Mesenchymal stem cell of adipose (primary cell): ENCODE results near the gene TTC30A.

- CAGE, long polyA plus RNA: no peak
Measured at GRCh38 chr2:176826358-176826556, 386.3 kb upstream of the HNRNPA3 start.

GRCh38 chr2:176826557-176826927, 386.1 kb upstream of the HNRNPA3 start:
- CAGE, long polyA plus RNA: no peak

DNA sequence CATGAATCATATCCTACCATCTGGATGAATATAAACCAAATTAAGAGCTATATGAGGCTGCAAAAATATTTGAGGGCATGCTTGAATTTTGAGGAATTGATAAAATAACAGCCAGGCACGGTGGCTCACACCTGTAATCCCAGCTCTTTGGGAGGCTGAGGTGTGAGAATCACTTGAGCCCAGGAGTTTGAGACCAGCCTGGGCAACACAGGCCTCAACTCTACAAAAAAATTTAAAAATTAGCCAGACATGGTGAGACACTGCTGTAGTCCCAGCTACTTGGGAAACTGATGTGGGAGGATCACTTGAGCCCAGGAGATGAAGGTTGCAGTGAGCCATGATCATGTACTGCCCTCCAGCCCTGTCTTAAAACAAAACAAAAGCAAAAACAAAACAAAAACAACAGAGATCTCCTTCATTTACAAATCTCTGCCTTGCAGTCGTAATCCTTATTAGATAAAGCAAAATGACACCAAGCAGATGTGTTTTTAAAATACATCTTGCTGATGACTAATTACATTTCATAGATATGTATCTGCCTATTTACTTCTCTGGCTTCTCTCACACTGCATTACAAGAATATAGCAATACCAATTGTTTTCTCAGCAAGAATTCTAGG, 23.0 kb downstream of the NFE2L2 start:
- CAGE, long polyA plus RNA: no peak

DNA sequence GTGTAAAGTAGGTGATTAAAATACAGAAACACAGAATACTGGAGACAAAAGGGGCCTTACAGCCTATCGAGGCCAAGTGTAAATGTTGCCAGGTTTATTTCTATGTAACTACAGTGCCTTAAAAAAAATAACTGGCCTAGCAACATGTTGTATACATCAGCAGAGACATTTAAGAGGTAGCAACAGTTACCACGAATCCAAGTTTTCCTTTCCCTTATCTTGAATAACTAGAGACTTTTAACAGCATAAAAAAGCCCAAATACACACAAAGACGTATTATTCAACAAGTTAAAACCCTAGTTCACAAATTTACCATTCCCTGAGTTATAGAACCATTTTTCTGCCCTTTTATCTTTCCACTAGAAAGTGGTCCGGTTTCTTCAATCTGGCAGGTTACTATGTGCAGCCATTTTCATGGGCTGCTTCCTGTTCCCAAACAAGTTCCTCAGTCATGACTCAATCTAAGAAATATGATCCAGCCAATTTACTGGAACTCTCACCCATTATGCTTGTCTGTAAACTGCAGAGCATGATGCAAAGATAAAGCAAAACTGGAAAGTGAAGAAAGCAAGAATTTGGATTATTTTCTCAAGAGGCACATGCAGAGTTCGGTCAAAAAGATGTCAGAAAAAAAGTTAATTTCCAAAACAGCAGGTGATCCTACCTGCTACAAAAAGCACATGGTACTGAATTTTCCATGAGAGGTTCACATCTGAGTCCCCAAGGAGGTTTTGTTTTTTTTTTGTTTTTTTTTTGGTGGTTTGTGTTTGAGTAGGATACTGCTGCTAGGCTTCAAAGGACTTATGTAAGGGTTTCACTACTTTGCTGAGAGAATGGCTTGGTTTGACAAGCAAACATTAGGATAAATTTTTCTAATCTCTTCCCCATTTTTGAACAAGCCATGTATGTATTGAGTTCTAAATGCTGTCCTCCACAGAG, 22.1 kb downstream of the NFE2L2 start:
- CAGE, long polyA plus RNA: no peak

- CAGE, long polyA plus RNA: no peak
Measured at GRCh38 chr2:177261833-177262987, 2.3 kb downstream of the NFE2L2 start.

DNA sequence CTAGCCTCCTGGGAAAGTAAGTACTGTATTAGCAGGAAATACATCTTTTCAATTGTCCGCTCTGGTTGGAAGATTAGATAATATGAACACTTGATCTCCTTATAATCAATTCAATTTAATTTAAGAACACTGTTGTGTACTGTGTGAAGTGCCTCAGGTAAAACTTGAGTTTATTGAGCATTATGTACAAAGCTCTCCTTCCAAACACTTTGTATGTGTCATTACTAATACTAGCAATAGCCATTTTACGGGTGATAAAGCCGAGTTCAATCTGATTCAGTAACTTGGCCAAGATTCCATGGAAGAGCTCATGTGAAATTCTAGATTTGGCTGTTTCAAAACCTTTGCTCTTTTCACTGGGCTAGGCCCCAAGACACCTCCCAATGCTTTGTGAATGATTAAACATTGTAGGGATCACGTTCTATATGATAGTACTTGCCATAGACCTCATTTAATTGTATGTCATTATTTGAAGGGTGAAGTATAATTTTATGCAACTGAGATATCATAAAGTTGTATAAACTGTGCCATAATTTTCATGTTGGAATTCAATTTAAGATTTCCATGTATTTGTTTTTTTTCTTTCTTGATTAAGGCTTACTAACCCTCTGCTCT, 8.9 kb upstream of the NFE2L2 start:
- CAGE, long polyA plus RNA: no peak

- CAGE, long polyA plus RNA: no peak
Measured at GRCh38 chr2:177322659-177323063, 58.1 kb upstream of the NFE2L2 start.

GRCh38 chr2:177618183-177619196, at the start of gene TTC30A:
TTC30A (minus strand) TSS chr2:177618742.
- CAGE, long polyA plus RNA: no peak

- CAGE, long polyA plus RNA: no peak
Measured at GRCh38 chr2:178588886-178589782, 108.9 kb downstream of the PLEKHA3 start.

DNA sequence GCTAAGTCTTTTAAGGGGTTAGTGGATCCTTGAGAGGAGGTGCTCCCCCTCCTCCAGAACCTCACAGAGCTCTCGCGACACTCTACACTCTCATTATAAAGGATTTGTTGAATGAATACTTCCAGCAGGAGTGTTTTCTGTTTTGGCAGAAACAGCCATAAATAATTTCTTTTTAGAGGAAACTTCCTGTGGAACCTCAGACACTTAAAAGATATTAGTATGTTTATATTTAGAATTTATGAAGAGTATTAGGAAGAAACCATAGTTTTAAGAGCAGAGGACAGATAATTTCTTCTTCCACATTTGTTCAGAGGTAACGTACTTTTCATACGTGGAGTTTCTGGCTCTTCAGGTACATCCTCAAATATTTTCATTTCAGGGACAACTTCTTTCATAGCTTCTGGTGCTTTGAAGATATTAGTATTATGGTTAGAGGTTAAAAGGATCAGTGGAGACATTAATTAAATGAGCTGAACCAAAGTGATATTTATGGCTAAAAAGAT, 142.1 kb downstream of the TTN start:
- CAGE, long polyA plus RNA: no peak

DNA sequence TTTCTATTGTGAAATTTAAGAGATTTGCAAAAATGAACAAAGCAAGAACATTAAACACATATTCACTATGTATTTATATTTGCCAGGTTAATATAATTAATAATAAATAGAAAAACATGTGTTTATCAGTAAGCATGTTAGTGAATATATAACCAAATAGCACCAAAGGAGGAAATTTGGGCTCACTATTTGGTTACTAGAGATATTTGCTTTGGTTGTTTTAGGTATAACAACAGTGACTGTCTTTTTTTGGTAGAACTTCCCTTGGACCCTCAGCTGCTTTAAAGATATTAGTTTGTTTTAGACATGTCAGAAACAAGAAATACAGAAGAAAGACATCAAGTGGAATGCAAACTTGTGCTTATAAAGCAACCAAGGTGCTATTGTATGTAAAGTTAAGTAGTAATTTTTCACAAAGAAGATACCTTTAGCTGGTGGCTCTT, 136.5 kb downstream of the TTN start:
- CAGE, long polyA plus RNA: no peak

- CAGE, long polyA plus RNA: no peak
Measured at GRCh38 chr2:178719703-178720241, 87.5 kb downstream of the TTN start.

GRCh38 chr2:178806409-178807010, 713 bp downstream of the TTN start:
- CAGE, long polyA plus RNA: no peak

GRCh38 chr2:179051286-179051727, 1.4 kb upstream of the CCDC141 start:
- CAGE, long polyA plus RNA: no peak

GRCh38 chr2:179594305-179594576, 267.2 kb downstream of the ZNF385B start:
- CAGE, long polyA plus RNA: no peak

GRCh38 chr2:180981277-180981623, 845 bp downstream of the UBE2E3 start:
- CAGE, long polyA plus RNA: no peak

GRCh38 chr2:181034016-181034431, 53.6 kb downstream of the UBE2E3 start:
- CAGE, long polyA plus RNA: no peak

DNA sequence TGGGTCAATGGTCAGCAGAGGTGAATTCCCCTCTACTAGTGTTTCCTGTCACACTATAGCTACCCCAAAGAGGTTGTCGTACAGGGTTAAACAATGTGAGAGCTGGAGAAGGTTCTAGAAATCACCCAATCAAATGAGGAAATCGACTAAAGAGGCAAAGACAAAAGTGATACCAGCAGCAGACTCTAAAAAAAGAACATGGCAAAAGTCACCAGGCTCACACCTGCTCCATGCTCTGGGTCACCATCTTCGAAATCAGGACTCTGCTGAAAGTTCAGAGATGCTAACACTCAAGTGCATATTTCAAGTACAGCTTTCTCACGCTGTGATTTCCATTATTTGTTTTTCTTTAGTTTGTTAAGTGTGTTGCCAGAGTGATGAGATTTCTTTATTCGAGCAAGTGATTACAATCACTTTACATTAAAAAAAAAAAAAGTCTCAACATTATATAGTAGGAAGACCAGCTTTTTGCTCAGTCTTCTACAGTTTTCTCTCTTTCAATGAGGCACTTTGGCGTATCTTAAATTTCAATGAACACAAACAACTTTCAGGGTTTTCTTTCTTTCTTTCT, 144.5 kb upstream of the ITGA4 start:
- CAGE, long polyA plus RNA: no peak

- CAGE, long polyA plus RNA: no peak
Measured at GRCh38 chr2:181395080-181395472, 62.1 kb upstream of the ITGA4 start.

DNA sequence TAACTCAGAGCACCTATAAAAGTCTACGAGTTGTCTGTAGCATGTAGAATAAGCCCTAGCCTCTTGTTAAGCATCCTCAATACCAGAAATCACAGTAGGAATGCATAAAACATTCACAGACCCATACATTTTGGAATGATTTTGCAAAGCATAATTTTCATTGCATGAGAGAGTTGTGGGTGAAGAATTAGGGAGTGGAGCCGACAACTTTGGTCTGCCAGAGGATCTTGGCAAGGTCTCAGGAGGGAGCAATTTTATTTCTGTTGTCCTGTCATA, 2.3 kb downstream of the ITGA4 start:
- CAGE, long polyA plus RNA: no peak